Heart right ventricle (tissue), 2 donors: ENCODE data around the genes TAOK2, TLCD3B, CD2BP2, ZNF747, SRCAP, BCL7C and FBXL19.

- PRO-cap, 2 experiments = peak in 2 of 2 experiments; most common plus-strand start chr16:29973872 (in 2); most common minus-strand start chr16:29973569 (in 1)
These were observed at the start of gene TAOK2 for GRCh38 chr16:29973093-29974050. TSS of gene TAOK2 (plus strand) at chr16:29973868.

DNA sequence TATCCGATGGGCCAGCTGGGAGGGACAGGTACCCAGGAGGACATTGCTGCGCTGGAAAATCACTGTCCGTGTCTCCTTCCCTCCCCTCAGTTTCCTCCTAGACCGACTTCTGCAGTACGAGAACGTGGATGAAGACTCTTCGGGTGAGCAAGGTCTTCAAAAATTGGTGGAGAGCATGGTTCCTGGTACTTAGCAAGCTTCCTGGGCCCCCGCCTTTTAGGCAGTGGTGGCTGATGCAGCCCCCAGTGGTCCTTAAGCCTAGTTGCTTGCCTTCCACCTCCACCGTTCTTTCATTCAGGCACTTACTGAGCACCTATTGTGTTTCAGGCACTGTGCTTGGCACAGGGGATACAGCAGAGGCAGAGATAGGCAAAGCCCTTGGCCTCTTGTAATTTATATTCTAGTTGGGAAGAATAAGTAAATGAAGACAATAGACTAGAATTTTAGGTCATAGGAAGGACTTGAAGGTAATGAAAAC, 716 bp downstream of the INO80E start:
- PRO-cap, 2 experiments = no peak in any of the 2 experiments

- PRO-cap, 2 experiments = no peak in any of the 2 experiments
These were observed at the start of gene TLCD3B for GRCh38 chr16:30030352-30031460. TSS of gene TLCD3B (minus strand) at chr16:30031271.

- PRO-cap, 2 experiments = no peak in any of the 2 experiments
These were observed 1.2 kb downstream of the PPP4C start for GRCh38 chr16:30076971-30077422.

- PRO-cap, 2 experiments = no peak in any of the 2 experiments
These were observed 19.2 kb downstream of the CD2BP2 start for GRCh38 chr16:30335626-30336595.

GRCh38 chr16:30354847-30355607, at the start of gene CD2BP2:
TSS of gene CD2BP2 (minus strand) at chr16:30355308.
- PRO-cap, 2 experiments = peak in 2 of 2 experiments; most common plus-strand start chr16:30355434 (in 2); most common minus-strand start chr16:30355306 (in 2)

DNA sequence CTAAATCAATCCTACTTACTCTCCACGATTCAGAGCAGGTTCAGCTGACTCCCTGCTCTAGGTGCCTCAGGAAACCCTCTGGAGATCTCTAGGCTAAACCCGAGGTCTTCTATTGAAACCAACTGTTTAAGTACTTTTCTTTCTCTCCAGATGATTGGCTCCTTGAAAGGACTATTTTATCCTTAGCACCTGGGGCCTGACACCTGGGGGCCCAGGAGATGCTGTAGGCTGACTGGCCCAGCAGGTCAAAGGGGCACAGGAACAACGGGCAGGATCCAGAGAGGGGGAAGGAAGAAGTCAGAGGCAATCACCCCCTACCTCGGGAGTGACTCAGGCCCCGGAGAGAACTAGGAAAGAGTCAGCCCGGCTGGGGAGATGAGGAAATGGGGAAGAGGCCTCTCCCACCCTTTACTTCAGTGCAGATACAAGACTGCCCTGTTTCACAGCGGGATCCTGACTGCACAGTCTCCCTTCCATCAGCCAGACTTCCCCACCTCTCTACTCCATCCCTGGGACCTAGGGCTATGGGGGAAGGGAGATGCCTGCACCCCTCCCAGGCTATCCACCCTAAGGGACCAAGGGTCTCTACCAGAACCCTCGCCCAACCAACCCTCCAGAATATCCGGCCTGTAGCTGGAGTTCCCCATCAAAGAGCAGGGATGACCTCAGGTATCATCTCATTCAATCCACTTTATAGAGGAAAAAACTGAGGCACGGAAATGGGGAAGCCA, 1.9 kb downstream of the TBC1D10B start:
- PRO-cap, 2 experiments = peak in 1 of 2 experiments; most common plus-strand start position 438 of the sequence (in 1)

DNA sequence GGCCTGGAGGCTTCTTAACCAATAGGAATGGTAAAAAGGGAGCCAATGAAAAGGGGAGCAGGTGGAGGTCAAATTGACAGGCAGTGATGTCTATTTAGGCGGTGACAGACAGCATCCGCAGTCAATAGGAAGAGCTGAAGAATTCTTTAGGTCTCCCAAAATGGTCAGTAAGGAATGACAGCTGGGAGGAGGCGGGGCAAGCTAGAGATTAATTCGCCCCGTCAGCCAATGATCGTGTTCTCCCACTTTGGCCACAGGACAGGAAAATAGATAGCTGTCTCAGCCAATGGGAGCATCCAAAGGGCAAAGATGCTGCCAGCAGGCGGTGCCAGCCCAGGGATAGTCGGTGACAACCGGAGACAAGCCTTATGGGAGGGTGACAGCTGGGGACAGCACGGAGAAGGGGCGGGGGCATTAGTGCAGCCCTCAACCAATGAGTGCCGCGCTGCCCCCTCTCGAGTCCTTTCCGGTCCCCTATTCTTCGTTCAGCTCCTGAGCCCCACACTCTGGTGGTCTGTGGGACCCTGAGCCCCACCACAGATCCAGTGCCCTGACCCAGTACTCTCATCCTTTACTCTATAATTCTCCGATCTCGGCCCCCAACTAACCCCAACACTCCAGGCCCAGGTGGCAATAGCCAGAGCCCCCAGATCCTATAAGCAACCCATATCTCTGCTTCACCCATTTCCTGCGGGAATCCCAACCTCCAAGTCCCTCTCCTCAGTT, 711 bp upstream of the TBC1D10B start:
- PRO-cap, 2 experiments = peak in 2 of 2 experiments; most common plus-strand start position 336 of the sequence (in 1)

GRCh38 chr16:30399834-30400955, 5.0 kb downstream of the ZNF48 start:
- PRO-cap, 2 experiments = peak in 2 of 2 experiments; most common plus-strand start chr16:30400752 (in 2); most common minus-strand start chr16:30400399 (in 2)

GRCh38 chr16:30445963-30446335, 275 bp upstream of the SEPHS2 start:
- PRO-cap, 2 experiments = peak in 2 of 2 experiments; most common plus-strand start chr16:30446055 (in 1)

DNA sequence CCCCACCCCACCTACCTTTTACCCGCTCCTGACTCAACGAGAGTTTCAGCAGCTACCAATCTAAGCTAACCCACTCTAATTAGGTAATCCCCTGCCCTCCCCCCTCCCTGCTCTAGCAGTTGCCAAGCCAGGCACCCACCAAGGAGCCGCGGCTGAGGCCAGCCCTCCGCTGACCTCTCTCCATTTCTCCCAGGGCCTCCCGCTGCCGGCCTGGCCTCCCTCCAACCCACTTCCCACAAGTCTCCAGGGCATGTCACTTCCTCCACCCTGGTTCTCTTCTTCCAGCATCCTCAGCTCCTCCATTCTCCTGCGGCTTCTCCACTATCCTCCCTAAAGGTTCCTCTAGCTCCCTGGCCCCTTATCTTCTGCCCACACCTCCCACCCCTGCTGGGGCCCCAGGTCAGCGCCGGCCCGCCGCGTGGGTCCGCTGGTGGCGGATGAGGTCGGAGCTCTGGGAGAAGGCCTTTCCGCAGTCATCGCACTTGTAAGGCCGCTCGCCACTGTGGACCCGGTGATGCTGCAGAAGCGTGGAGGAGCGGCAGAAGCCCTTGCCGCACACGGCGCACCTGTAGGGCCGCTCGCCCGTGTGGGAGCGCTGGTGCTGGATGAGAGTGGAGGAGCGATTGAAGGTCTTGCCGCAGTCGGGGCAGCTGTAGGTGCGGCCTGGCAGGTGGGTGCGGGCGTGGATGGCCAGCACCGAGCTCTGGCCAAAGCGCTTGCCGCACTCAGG, 2.1 kb downstream of the ZNF768 start:
- PRO-cap, 2 experiments = no peak in any of the 2 experiments

DNA sequence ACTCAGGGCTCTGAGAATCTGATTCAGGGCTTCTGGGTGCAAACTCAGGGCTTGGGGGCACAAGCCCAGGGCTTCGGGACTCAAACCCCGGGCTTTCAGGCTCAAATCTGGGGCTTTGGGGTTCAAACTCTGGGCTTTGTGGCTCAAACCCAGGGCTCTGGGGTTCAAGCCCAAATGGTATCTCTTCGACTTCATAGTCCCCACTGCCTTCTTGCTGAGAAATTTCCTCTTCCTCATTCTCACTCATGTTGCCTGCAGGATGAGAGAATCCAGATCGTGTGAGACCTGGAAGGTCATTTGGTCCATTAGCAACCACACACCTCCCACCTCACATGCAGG, 597 bp downstream of the ZNF768 start:
- PRO-cap, 2 experiments = no peak in any of the 2 experiments

DNA sequence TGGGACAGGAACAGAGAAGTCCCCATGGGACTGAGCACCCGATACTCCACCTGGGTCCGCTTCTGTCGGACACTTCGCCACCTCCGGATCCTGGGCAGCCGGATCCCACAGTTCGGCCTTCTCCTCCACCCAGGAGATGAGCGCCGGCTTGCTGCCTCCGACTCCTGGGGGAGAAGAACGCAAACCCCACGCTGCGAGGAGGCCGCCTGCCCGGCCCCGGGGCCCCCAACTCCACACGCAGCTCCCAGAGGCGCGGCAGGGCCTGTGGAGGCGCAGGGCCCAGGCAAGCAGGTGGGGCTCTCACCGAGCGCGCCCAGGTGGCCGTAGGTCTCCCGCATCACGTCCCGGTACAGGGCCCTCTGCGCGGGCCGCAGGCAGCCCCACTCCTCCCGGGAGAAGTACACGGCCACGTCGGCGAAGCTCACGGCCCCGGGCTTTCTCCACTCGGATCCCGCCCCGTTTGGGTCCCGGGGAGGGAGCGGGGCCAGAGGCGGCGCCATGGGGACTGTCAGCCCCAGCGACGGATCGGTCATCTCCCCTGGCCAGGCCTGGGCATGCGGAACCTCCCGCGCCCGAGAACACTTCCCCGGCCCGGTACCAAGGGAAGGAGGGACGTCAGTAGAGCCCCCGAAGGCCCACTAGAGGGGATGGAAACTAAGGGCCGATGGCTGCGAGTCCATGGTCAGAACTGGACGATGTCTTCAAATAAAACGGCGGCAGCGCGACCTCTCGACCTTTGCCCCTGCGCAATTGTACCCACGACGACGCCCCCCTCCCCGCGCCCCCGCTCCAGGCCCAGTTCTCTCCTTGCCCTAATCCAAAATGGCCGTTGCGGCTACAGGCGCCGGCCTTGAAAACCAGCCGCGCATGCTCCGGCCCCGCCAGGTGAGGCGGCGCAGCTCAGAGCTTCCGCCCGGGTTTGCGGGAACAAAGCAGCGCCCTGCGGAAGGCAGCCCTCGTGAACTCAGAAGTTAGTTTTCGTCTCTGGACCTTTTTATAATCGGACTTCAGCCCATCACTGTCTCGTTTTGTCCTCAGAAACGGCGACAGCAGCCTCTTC, at the start of gene ZNF747:
ZNF747 (minus strand) TSS at position 712 of the 1,060 bp plus-strand sequence.
- PRO-cap, 2 experiments = peak in 2 of 2 experiments; most common plus-strand start position 912 of the sequence (in 2); most common minus-strand start position 550 of the sequence (in 1)

- PRO-cap, 2 experiments = peak in 2 of 2 experiments; most common plus-strand start chr16:30699171 (in 2); most common minus-strand start chr16:30699060 (in 2)
These were observed at the start of gene SRCAP for GRCh38 chr16:30698931-30699228. TSS of gene SRCAP (plus strand) at chr16:30699171.

GRCh38 chr16:30737385-30738120, 2.9 kb upstream of the TMEM265 start:
- PRO-cap, 2 experiments = no peak in any of the 2 experiments

DNA sequence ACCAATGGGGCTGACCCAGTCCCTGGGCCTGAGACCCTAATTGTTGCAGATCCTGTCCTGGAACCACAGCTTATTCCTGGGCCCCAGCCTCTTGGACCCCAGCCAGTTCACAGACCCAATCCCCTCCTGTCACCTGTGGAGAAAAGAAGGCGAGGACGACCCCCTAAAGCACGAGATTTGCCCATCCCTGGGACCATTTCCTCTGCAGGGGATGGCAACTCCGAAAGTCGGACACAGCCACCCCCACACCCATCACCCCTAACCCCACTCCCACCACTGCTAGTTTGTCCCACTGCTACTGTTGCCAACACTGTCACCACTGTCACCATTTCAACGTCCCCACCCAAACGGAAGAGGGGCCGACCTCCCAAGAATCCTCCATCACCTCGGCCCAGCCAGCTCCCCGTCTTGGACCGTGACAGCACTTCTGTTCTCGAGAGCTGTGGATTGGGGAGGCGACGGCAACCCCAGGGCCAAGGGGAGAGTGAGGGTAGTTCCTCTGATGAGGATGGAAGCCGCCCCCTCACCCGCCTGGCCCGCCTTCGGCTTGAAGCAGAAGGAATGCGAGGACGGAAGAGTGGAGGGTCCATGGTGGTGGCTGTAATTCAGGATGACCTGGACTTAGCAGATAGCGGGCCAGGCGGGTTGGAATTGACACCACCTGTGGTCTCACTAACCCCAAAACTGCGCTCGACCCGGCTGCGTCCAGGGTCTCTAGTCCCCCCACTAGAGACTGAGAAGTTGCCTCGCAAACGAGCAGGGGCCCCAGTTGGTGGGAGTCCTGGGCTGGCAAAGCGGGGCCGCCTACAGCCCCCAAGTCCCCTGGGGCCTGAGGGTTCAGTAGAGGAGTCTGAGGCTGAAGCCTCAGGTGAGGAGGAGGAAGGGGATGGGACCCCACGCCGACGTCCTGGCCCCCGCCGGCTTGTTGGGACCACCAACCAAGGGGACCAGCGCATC, 1.5 kb upstream of the TMEM265 start:
- PRO-cap, 2 experiments = peak in 1 of 2 experiments; most common plus-strand start position 848 of the sequence (in 1)

- PRO-cap, 2 experiments = peak in 2 of 2 experiments; most common plus-strand start chr16:30881725 (in 1); most common minus-strand start chr16:30881599 (in 2)
These were observed 12.3 kb downstream of the BCL7C start for GRCh38 chr16:30881511-30882033.

- PRO-cap, 2 experiments = peak in 2 of 2 experiments; most common plus-strand start chr16:30894262 (in 2); most common minus-strand start chr16:30894027 (in 1)
These were observed at the start of gene BCL7C for GRCh38 chr16:30893773-30894558. TSS of gene BCL7C (minus strand) at chr16:30894077.

- PRO-cap, 2 experiments = peak in 2 of 2 experiments; most common plus-strand start chr16:30923572 (in 1)
These were observed at the start of gene FBXL19 for GRCh38 chr16:30923483-30923760. TSS of gene FBXL19 (plus strand) at chr16:30923572.

DNA sequence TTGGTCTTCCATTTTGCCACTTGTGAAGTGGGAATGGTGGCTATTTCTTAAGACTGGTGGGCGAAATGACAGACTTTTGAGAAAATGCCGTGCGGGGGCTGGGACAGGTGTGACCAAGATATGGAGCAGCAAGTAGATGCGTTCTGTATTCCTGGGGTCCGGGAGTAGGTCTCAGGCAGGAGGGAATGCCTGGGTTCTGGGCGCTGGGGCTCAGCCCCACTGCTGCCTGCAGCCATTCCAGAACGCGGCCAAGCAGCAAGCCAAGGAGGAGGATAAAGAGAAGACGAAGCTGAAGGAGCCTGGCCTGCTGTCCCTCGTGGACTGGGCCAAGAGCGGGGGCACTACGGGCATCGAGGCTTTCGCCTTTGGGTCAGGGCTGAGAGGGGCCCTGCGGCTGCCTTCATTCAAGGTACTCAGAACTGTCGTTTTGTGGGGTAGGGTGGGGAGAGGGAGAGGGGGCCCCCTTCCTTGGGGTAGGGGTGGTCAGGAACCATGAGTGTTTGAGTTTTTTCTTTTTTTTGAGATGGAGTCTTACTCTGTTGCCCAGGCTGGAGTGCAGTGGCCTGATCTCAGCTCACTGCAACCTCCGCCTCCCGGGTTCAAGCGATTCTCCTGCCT, 9.2 kb downstream of the SETD1A start:
- PRO-cap, 2 experiments = no peak in any of the 2 experiments